AG08470 (cell line): ENCODE measurements around the genes EHBP1 and UGP2.

DNA sequence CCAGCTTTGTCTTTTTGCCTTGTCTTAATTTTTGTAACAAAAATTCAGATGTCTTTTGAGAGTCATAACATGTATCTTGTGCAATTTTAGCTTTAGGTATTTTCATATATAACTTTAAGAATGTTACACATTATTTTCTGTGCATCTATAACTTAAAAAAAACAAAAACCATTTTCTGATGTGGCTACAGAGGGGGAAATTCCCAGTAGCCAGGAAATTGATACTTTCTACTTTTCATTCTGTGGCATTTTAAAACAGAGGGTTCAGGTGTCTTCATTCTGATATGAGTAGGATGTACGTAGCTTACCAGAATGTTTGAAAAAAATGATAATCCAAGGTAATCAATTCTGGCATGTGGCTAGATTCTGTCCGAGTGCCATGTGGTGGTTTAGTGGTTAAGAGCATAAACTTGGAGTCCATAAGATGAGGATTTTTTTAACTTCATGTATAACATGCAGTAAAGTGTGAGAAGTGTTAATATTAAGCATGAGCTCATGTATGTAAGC is 4.3 kb downstream of the B3GNT2 start:
- RRBS, result no CpG with 5 or more reads among the region's 2 CpGs

GRCh38 chr2:62293342-62294363 is 97.7 kb downstream of the B3GNT2 start:
- RRBS, result 61% methylated on average over 5 of the region's 23 CpGs

DNA sequence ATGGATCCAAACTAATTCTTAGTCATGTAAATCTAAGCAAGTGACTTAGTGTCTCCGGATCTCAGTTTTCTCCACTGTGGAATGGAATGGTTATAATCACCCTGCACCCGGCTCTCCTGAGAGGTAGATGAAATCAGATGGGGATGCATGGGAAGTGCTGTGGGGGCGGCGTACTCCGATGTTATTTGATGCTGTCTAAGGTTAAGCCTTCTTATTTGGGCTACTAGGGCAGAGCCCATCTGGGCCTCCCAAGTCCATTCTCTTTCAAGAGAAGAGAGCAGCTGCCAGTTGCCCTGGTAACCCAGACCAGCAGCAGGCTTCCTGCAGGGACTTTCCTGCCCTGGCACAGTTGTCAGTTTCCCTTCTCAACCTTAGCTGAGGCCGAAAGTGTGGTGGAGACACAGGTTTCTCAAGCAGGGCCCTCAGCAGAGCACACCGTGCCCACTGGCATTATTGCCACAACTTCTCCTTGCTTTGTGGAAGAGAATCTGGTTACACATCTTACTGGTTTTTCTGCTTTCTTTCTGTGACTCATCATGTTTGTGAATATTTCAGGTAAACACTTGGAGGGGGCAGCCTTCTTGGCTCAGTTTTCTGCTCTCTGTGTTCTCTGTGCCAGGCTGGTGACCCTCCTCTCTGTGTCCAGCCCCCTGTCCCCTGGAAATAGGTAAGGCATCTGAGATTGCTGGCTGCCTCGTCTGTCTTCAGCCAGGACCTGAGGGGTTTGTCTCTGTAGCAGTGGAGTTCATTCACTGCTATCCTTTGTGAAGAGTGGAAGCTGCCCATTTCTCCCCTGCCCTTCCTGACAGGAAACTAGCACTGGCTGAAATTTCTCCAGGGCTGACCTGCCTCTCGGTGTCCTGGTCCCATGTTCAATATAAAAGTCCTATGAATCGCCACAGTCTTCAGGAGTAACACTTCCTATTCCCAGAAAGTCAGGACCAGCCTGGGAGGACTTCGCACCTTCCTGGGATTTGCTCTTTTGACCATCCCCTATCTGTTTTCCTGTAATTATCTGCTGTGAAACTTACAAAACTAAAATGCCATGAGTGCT is 111.0 kb downstream of the B3GNT2 start:
- RRBS, result no CpG with 5 or more reads among the region's 11 CpGs

DNA sequence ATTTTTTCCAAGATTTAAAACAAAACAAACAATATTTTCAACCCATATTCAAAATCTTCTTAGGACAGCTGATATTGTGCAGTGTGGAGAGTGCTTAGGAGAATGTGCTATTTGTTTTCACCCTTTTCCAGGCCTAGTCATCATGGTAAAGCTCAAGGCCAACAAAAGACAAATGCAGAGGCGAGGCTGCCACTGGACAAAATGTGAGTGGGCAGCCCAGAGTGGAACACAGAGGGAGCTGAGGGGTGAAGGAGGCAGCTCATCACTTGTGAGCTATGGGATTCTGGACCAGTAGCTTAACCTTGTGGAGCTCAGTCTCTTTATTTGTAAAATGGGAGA is 84.0 kb upstream of the TMEM17 start:
- RRBS, result no CpG with 5 or more reads among the region's 1 CpG

GRCh38 chr2:62641222-62641975 is 64.1 kb upstream of the EHBP1 start:
- RRBS, result no CpG with 5 or more reads among the region's 2 CpGs

DNA sequence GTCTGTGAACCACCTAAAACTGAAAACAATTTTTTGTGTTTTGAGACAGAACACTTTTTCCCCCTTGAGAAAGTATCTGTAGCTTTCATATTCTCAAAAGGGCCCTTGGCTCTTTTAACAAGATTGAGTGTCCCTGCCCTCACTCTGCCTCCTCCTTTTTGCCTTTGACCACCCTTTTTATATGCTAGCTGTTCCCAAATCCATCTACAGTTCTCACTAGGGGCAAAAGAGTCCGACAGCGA is 864 bp upstream of the EHBP1 start:
- RRBS, result no CpG with 5 or more reads among the region's 2 CpGs

DNA sequence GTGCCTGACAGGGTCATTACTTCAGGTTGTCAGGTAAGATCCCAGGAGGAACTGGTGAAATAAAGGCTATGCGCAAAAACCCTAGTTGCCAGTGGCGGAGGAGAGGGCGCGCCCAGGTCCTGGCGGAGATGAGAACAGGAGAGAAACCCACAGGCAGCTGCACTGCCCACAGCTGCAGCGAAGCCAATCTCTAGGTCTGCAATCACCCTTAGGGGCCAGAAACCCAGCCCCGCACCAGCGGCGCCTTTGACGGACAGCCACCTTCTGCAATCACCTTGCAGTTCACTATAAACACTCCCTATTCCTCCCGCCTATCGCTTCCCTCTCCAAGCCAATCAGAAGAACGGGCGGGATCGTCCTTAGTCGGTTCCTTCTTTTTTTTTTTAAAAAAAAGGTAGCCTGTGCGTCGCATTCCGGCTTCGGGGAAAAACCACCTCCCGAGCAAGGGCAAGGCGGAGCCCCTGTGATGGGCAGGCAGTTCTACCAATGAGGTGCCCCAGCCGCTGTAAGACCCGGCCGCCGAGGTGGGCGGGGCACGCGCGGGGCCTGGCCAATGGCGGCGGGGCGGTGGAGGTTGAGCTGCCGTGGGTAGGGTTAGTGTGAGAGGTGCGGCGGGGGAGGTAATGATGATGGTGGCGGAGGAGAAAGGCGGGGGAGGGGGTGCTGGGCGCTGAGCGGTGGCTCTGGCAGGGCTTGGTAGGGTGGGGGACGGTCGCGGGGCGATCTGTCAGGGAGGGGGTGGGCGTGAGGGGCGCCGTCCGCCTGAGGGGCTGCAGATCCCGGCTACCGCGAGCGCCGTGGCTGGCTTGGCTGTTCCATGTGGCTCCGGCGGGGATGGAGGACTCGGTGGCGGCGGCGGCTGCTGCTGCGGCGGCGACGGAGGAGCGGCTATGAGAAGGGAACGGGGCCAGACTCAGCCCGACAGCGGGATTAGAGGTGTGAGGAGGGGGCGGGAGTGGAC is at the start of gene EHBP1:
EHBP1 (plus strand) TSS at position 597 of the 961 bp plus-strand sequence.
- RRBS, result 1% methylated on average over 11 of the region's 68 CpGs

- RRBS, result no CpG with 5 or more reads among the region's 8 CpGs
These were observed 944 bp downstream of the EHBP1 start for GRCh38 chr2:62706534-62706780.

DNA sequence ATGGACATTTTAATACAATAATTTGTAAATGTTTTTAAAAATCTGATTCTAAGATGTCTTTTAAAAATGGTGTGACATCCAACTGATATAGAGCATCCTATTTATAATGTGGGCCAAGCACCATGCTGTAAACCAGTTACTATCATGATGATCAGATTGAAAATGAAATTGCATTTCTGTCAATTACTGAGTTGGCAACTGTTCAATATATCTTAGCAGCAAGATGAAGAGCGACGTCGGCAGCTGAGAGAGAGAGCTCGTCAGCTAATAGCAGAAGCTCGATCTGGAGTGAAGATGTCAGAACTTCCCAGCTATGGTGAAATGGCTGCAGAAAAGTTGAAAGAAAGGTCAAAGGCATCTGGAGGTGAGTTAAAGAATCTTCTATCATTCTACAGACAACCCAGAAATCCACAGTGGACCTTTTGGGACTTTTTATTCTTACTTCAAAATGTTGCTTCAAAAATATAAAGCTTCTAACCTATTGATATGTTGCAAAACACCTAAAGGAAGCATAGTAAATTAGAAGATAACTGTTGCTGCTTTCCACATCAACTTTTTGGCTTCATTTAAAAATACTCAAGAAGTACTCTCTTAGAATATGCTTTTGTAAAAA is 71.6 kb upstream of the OTX1 start:
- RRBS, result no CpG with 5 or more reads among the region's 5 CpGs

- RRBS, result 30% methylated on average over 14 of the region's 80 CpGs
These were observed 2.2 kb upstream of the OTX1 start for GRCh38 chr2:63048042-63049286.

DNA sequence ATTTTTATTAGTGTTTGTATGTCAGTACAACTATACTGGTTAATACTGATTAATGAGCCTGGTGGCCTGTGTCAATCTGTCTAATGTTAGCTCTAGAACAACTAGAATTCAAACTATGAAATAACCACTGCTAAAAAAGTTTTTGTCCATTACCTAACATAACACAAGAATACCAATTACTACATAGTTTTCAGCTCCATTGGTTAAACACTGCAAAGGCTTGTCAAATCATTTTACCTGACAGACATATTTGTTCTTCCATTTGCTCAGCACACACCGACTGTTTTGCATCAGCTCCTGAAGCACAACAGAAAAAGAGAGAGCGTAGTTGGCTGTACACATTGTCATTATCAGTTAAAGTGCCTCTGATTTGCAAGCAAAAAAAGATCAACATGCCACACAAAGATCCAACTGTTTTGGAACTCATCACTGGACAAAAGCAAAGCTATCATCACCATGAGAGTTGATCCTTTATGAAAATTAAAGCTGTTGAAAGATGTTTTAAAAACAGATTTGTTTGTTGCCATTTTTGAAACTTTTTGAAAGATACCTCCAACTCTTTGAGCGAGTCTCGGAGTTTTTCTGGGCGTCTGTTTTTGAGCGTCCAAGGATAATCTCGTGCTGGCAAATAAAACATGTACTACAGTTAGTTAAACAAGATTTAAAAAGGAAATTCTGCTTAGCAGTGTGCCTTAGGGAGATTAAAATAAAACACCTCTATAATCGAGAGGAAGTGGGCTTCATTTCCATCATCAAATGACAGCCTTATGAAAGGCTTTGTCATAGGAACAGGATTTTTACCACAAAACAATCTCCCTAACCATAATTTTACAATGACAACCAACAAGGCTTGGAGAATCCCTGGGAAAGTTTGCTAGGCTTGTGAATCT is 103.7 kb downstream of the WDPCP start:
- RRBS, result no CpG with 5 or more reads among the region's 8 CpGs

DNA sequence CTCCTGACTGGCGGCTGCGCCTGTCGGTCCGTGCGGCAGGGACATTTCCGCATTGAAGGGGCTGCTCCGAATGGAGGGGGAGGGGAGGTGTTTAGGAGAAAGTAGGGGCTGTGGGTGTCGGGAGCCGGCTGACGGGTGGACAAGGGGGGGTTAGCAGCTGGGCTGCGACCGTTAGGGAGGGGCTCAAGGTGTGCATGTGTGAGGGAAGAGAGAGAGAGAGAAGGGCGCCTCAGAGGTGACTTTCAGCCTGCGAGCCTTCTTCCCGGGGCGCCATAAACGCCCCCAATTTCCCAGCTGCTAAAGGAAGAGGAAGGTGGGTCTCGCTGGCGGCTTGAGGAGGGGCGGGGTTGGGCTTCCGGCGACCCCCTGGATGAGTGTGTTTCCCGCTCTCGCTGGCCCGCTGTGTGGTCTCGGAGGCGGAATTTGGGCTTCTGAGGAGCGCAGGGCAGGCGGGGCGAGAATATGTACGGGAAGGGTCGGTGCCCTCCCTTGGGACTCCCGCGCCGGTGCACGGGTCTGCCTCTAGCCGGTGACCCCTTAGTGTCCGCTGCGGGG is 699 bp upstream of the UGP2 start:
- RRBS, result 1% methylated on average over 9 of the region's 39 CpGs

GRCh38 chr2:63841475-63842030 is at the start of gene UGP2:
Gene UGP2, plus strand, starts transcription at chr2:63841896.
- RRBS, result 1% methylated on average over 20 of the region's 39 CpGs

- RRBS, result 47% methylated on average over 1 of the region's 11 CpGs
These were observed 14.3 kb downstream of the UGP2 start for GRCh38 chr2:63855859-63856630.

DNA sequence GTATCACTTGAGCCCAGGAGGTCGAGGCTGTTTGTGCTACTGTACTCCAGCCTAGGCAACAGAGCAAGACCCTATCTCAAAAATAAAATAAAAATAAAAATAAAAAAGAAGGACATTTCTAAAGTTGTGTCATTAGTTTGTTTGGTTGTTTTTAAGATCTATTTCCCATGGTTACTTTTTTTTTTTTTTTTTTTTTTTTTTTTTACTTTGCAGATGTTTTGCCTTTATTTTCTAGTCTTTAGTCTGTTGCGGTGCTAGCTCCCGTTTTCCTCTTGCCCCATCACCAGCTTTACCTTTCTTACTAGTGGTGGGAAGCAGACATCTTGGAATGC is 43.1 kb downstream of the UGP2 start:
- RRBS, result no CpG with 5 or more reads among the region's 3 CpGs

- RRBS, result no CpG with 5 or more reads among the region's 5 CpGs
These were observed 69.2 kb downstream of the VPS54 start for GRCh38 chr2:63949928-63950442.

DNA sequence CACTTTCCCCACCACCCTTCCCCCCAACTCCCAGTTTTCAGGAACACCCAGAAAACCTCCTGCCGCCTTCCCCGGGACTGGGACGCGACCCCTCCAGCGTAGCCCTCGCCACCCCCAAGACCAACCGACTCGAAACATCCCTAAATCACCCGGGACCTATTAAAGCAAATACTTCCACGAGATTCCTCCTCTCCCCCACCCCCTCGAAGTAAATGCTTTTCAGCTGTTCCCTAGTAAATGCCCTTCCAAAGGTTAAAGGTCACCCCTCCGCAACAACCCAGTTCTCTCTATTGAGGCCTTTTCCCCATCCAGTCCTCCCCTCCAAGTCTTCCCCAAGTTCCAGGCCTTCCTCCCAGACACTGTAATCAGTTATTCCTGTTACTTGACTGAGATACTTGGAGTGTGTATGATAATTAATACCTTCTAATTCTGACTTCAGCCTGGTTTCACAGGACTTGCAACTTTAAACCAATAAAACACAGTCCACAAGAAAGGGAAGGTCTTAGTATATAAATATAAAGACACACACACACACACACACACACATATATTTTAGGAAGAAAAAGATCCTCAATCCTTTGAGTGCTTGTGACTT is 497 bp upstream of the VPS54 start:
- RRBS, result 7% methylated on average over 8 of the region's 12 CpGs

DNA sequence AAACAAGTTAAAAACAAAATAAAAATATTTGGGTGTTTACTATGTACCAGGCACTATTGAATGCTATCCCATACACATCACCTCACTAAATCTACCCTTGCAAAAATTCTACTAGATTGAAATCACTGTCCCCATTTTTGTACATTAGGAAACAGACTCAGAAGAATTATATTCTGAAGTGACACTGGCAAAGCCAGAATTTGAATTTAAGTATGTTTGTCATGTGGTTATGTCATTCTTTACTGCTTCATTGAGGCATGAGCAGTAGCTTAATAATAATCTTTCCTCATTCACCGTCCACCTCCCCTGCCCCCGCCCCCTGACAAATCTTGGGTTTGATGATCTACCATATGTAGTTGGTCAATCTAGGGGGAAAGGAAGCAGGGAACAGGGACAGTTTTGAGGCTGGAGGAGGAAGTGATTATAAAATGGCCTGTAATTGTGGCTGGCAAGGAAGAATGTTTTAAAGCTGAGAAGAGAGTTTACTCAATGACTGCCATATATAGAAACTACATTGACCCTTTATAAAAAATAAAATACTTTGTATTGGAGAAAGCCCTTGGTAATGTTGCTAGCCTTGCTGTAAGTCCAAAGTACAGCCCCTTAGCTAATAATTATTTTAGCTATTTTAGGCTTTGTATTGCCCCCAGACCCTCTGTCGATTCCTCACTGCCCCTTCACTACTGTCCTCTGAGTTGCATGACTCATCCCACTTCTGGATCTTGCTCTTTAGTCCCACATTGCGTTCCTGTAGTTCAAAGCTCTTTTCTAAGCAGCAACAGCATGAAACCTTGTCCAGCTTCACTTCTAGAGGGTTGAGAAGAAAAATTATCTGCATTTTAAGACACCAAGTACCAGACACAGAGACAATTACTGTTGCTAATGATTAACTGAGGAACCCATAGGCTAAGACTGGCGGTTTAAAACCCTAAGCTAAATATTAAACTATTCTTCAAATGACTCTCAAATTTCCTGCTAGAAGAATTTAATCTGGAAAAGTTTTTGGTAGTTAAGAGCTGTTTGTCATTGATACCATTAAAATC is 38.4 kb downstream of the PELI1 start:
- RRBS, result no CpG with 5 or more reads among the region's 5 CpGs

DNA sequence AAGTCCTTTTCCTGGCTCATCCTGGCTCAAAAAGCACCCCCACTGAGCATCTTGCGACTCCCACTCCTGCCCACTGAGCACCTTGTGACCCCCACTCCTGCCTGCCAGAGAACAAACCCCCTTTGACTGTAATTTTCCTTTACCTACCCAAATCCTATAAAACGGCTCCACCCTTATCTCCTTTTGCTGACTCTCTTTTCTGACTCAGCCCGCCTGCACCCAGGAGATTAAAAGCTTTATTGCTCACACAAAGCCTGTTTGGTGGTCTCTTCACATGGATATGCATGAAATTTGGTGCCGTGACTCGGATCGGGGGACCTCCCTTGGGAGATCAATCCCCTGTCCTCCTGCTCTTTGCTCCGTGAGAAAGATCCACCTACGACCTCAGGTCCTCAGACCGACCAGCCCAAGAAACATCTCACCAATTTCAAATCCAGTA is 108.4 kb upstream of the PELI1 start:
- RRBS, result no CpG with 5 or more reads among the region's 9 CpGs

- RRBS, result no CpG with 5 or more reads among the region's 8 CpGs
These were observed 129.6 kb upstream of the PELI1 start for GRCh38 chr2:64273456-64274626.